ENCODE results near the gene HSPB9.

DNA sequence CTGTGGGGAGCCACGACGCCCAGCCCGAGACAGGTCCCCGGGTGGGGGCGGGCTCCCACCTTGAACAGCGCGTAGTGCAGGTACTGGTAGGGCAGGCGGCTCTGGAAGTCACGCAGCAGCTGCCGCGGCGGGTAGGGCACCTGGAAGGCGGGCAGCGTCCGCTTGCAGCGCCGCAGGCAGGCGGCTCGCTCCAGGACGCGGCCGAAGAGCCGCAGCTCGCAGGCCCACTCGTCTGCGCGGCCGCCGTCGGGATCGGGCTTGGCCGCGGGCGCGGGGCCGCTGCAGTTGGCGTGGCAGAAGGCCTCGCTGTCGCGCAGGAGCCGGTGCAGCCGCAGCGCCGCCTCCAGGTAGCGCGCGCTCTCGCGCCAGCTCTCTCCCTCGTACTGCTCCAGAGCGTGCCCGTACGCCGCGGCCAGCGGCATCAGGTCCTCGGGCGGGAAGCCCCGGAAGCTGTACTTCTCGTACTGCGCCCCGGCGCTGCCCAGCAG, 310 bp downstream of the P3H4 start:
- RRBS, result 4% methylated on average over 2 of the region's 63 CpGs

DNA sequence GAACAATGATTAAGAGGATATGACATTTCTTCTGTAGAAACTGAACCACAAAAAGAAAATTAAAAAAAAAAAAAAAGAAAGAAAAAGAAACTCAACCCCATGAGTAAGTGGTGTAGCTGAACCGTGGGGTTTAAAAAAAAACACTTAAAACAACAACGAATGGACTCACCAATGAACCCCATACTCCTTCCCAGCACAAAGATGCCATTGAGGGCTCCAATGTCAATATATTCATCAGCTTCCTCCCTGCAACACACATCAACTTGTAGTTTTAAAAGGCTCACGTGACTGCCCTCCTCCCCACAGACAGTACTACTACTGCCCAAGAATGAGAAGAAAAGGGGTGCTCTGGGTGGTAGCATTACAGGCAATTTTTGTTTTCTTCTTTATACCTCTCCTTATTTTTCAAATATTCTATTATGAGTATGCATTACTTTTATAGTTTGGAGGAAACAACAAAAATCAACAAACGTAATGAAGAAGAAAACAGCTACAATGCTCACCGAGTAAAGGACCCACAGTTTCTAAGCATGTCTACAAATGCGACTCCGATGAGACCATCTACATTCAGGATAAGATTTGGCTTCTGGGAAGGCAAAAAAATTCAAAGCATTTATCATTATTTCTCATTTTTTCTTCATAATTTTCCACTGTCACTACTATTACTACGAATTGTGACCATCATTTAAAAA, 3.5 kb upstream of the KLHL11 start:
- RRBS, result no CpG with 5 or more reads among the region's 8 CpGs

- RRBS, result no CpG with 5 or more reads among the region's 4 CpGs
Observed at GRCh38 chr17:41919860-41920441, 1.2 kb upstream of the ACLY start.

DNA sequence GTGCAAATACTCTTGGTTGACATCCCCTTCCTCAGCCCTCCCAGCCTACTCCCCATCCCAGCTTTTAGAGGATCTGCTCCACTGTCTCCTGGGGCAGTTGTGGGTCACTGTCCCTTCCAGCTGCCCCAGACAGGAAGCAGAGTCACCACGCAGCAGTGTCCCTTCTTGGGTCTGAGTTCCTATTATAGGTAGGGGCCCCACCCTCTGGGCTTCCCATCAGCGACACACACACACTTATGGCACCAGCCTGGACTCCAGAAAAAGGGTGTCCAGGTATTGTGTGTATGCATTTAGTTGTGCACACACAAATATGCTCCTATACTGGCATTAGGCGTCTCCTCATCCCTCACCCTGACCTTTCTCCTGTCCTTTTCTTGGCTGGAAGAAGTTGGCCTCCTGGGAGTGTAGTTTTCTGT, 4.2 kb downstream of the NKIRAS2 start:
- RRBS, result no CpG with 5 or more reads among the region's 3 CpGs

DNA sequence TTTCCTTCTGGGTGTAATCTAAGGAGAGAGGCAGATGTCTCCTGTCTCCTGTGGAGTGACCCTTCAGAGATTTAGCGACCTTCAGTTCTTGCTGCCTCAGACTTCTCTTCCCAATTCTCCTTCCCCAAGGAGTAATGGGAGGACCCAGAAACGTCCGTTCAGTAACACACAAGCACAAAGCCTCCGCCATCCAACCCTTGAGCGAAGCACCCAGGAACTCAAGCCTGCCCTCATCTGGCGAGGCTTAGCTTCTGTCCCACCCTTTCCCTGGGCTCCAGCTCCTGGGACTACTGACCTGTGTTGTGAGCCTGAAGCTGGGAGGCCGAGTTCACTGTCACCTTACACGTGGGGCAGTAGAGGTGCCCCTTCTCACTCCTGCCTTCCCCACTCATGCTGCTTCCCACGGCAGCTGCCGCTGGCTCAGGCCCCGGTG, 8.6 kb downstream of the NKIRAS2 start:
- RRBS, result no CpG with 5 or more reads among the region's 11 CpGs

DNA sequence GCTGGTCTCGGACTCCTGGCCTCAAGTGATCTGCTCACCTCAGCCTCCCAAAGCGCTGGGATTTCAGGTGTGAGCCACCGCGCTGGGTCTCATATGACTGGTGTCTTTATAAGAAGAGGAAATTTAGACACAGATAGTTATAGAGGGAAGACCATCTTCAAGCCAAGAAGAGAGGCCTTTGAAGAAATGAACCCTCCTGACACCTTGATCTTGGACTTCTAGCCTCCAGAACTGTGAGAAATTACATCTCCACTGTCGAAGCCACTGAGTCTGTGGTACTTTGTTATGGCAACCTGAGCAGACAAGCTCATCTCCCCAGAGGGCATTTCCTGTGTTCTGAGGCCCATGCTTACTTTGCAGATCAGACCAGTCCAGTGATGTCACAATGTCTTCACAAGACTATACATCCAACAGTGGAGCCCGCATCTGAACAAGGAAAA, 14.7 kb upstream of the C17orf113 start:
- RRBS, result no CpG with 5 or more reads among the region's 6 CpGs

GRCh38 chr17:42105037-42105525, 6.8 kb upstream of the ZNF385C start:
- RRBS, result no CpG with 5 or more reads among the region's 5 CpGs

DNA sequence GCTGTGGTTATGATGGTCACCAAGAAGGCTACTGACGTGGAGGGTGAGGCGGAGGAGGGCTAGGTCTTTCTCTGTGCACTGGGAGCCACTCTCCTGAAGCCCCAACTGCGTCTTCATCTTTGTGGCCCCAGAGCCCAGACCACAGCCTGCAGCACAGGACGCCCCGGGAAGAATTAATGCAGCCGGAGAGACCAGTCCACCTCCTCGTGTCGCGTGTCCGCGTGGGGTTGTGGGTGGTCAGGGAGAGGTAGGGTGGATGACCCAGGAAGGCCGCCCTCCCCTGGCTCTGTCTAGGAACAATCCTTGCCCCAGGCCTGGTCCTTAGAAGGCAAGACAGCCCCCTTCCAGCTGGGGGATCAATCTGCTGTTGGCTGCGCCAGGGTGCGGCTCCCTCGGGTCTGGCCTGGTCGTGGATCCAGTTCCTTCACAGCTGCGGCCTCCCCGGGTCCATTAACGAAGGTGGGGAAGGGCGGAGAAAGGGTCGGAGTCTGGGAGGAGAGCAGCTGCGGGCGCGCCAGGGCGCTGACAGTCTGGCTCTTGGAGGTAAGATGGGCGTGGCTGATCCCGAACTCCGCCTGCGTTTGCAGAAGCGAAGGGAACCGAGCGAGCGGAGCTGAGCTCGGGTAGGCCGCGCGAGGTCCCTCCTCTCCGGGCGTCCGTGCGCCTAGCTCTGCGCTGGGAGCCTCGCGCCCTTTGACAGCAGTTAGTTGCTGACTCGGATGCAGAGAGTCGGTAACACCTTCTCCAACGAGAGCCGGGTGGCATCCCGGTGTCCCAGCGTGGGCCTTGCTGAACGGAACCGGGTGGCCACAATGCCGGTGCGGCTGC, at the start of gene HSPB9:
Gene HSPB9 (plus strand): TSS at position 673 of the 828 bp plus-strand sequence.
- RRBS, result 100% methylated on average over 2 of the region's 54 CpGs

GRCh38 chr17:42135462-42136124, 13.0 kb downstream of the HSPB9 start:
- RRBS, result no CpG with 5 or more reads among the region's 10 CpGs

- RRBS, result no CpG with 5 or more reads among the region's 11 CpGs
Observed at GRCh38 chr17:42223259-42223807, 29.0 kb upstream of the GHDC start.

DNA sequence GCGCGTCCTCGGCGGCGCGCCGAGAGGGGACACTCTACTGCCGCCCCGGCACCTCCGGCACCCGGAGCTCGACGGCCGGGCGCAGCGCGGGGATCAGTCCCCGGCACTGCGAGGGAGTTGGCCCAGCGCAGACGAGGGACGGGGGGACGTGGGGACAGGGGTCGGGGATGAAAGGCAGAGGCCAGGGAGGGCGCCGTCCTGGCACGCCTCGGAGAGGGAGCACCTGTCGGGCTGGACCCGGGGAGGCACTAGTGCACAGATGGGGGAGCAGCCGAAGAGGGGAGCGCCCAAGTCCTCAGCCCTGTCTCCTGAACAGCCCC, 276 bp downstream of the STAT5A start:
- RRBS, result 1% methylated on average over 9 of the region's 32 CpGs

DNA sequence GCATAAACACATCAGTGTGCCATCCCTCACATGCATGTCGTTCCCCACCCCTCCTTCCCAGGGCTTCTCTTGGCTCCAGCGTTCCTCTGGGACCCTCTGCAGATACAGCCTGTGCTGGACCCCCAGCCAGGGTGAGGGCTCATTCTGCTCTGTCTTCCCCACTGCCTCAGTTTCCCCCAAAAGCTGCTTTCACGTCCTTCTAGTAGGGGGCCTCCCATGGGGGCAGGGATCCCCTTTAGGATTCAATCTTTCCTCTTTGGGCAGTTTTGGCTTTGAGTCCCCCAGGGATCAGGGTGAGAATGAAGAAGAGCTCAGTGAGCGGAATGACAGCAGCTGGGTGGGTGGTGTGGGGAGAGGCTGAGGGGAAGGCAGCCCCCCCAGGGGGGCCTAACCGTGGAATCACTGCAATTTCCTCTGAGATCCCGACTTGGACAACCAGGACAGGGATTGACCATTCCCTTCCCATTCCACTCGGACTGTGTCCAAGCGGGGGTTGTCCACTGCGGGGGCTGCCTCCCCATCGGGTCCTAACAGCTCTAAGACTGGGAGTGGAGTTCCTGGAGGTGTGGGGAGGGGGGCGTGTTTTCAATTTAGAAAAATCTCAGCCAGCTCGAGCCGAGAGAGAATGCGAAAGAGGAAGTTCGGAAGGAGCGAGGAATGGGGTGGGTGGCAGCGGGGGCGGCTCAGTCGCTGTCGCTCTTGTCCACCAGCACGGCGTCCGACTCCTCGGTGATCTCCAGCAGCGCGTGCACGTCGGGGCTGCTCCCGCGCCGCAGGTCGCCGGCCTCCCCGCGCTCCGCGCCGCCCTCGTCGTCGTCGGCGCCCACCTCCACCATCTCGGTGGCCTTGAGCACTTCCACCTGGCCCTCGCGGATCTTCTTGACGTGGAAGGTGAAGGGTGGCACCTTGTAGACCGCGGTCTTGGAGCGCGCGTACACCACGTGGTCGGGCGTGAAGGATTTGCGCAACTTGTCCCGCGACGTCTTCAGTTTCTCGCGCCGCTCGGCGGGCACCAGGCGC, 16.1 kb upstream of the STAT3 start:
- RRBS, result no CpG with 5 or more reads among the region's 65 CpGs

- RRBS, result under 1% methylated on average over 6 of the region's 53 CpGs
Observed at GRCh38 chr17:42422306-42422966, 620 bp downstream of the CAVIN1 start.

GRCh38 chr17:42489594-42489980, 30.9 kb downstream of the ATP6V0A1 start:
- RRBS, result no CpG with 5 or more reads among the region's 2 CpGs

DNA sequence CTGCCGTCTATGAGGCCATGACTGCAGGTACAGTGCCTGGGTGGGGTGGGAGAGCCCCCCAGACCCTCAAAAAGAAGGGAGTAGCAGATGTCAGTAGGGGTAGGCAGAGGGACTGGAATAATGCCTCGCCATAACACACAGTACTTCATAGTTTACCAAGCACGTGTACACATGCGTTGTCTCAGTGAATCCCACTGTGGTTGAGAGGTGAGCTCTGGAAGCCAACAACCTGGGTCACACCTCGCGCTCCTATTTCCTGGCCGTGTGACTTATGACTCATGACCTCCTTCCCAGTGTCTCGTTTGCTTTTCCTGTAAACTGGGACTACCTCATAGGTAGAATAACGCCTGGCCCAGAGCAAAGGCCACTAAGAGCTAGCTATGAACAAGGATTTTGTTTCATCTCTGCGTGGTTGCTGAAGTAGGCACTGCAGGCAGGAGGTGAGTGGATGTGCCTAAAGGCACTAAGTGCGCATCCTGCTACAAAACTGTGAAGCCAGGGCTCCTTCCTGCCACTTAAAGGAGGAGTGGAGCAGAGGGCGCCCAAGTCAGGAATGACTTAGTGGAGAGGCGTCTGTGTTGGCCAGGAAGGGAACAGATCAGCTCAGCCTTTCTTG, 5.2 kb downstream of the NAGLU start:
- RRBS, result no CpG with 5 or more reads among the region's 13 CpGs

DNA sequence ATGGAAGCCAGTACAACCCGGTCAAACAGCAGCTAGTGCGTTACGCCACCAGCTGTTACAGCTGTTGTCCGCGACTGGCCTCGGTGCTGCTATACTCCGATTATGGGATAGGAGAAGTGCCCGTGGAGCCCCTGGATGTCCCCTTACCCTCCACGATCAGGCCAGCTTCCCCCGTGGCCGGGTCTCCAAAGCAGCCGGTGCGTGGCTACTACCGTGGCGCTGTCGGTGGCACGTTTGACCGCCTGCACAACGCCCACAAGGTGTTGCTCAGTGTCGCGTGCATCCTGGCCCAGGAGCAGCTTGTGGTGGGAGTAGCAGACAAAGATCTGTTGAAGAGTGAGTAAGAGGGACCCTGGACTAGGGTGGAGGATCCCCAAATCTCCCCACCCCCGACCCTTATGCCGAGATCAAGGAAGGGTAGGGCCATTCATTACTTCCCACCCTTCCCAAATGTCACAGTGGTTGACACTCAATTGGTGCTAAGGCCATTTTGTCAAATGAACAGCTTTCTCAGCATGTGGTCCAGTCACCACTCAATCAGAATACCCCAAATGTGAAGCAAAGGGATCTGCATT, 1.1 kb downstream of the COASY start:
- RRBS, result no CpG with 5 or more reads among the region's 23 CpGs

DNA sequence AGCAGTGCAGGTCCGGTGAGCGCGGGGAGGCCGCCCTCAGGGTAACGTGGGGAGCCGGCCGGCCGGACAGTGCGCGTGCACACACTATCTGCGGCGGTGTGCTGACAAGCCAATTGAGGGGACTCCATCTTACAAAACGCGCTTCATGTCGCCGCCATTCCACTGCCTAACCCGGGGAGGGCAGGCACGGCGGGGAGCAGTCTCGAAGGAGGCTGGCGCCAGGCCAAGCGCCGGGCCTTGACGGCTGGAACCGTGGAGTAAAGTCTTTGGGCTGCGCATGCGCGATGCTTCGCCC, 235 bp upstream of the MLX start:
- RRBS, result 13% methylated on average over 12 of the region's 29 CpGs

- RRBS, result no CpG with 5 or more reads among the region's 8 CpGs
Observed at GRCh38 chr17:42573769-42574294, 3.7 kb downstream of the PSMC3IP start.

DNA sequence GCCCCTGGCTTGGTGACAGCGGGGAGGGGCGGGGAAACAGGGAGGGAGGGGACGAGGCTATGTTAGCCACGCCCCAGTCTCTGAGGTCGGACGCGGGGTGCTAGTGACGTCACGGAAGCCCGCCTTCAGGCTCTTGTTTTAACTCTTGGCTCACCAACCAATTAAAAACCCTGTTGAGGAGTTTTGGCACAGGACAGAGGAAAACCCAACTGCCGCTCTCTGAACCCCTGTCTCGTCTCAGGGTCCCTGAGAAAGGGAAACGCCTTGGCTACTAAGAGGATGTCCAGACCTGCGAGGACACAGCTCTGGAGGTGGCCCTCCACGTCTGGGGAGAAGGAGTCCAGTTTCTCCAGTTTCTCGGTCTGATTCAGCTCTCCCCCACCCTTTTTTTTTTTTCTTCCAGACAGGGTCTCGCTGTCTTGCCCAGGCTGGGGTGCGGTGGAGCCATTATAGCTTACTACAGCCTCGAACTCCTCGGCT, 450 bp upstream of the PLEKHH3 start:
- RRBS, result no CpG with 5 or more reads among the region's 20 CpGs

DNA sequence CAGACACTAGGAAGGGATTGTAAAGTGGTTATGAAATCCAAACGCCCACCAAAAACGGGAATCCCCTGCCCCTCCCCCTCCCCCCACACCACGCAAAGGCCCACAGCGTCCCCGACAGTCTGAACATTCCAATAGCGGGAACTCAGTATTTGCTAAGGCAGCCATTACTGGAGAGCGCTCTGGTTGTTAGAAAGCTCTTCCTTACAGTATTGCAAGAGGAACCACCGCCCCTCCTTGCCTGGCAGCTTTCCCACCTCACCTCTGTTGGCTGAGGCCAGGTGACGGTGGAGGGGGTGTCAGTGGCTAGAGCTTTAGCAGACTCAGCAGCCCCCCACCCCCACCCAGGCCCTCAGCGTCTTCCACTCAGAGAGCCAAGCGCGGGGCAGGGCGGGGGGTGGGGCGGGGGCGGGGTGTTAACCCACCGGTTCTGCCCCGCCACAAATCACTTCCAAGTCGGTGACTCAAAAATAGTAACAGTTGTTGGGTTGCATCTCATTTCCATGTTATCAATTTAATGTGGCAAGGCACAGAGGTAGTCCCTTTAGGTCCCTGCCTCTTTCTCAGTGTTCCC, 2.2 kb upstream of the PLEKHH3 start:
- RRBS, result no CpG with 5 or more reads among the region's 18 CpGs